H4 (cell line): ENCODE measurements around a stretch of chr17.

DNA sequence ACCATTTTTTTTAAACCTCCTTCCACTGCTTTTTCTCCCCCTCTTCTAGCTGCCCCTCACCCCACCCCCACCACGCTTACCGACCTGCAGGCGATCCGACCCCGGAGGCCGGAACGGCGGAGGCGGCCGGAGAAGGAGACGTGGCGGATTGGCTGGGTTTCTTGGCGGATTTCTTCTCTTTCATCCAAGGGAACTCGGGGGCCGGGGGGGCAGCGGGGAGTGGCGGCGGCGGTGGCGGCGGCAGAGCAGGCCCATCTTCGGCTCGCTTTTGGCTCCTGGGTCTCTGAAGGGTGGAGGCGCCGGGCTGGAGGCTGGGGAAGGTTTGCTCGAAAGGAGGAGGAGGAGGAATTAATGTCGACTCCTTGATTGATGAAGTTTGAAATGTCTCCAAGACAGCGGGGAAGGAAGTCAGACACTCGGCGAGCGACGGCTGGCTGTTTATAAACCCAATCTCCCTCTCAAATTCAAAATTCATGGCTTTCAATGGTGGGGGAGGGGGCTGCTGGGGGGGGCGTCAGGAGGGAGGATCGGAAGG, 405 bp downstream of the HOXB2 start:
- RAMPAGE, long total RNA: no peak

DNA sequence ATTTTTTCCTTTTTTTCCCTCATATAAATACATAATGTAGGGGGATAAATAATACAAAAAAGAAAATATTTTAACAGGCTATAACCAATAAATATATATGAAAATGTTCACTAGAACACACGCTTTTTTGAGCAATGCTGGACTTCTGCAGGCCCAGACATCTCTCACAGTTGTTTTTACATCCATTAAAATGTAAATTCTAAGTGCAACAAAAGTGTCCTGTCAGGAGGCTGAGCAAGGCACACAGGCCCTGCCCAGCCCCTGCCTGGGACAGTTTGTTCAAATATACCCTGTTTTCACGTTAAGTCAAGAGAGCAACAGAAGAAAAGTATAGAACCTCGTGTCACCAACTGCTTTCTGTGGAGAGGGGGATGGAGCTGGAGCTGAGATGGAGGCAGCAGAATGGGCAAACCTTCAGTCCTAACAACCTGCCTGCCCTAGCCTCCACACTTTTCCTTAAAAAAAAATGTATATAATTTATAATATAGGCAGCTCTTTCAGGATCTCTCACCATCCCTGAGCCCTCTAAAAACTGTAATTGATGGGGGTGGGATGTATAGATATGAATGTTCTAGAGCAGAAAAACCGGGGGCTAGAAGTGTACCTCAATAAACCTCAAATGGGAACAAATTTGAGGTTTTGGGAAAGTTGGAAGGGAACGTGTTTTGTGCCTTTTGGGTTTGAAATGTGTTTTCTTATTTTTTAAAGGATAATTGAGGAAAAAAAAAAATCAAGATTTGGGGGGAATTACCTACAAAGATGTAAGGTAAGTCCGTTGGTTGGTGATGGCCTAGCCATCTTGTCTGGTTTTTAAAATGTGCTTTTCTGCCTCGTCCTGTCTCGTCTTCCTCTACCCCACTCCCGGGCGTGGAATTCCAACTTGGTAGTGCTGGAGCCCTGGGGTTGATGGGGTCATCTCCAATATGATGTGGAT, 4.5 kb upstream of the HOXB2 start:
- RAMPAGE, long total RNA: no peak

DNA sequence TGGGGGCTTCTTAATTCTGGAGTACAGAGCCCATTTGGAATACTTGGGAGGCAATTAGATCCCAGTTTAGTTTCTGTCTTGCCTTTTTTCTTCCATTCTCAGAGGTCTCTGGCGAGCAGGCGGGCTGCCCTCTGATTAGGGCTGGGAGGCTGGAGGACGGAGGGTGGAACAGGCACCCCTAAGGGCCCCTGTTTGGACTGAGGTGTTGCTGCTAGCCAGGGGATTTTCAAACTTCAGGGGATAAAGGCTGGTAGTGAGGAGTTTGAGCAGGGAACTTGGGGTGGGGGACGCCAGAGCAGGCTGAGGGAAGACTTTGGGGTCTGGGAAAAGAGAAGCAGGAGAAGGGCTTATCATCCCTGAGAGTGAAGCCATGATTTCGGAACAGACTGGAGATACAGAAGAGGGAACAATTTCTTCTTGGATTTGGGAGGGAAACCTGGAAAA, 13.6 kb upstream of the HOXB2 start:
- RAMPAGE, long total RNA: no peak

DNA sequence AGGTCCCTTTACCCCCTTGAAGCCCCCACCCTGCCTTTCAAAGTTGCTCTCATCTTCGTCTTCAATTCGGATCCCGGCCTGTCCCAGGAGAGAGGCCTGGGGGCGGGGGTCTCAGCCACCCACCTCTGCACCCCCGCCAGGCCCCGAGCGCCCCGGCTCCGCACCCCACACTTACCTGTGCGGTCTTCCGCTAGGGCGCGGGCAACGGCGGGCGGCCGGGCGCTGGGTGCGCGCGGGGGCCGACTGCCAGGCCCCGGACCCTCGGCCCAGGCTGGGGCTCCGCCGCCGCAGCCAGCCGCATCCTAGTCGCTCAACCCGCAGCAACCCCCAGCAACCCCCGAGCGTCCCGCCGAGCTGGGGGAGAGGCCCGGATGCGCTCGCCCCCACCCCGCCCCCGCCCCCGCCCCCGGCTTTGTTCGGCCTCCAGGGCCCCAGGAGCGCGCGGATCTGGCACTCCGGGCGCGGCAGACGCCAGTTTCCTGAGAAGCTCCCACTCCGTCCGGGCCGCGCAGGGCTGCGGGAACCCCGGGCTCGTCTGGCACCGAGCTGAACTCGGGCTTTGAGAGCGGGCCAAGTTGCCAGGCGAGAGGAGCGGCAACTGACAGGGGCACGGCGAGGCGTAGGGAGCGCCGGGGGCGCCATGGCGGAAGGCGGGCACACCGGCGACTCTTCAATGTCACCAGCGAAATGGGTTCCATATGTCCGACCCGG, 14.0 kb downstream of the HOXB4 start:
- RAMPAGE, long total RNA: no peak

DNA sequence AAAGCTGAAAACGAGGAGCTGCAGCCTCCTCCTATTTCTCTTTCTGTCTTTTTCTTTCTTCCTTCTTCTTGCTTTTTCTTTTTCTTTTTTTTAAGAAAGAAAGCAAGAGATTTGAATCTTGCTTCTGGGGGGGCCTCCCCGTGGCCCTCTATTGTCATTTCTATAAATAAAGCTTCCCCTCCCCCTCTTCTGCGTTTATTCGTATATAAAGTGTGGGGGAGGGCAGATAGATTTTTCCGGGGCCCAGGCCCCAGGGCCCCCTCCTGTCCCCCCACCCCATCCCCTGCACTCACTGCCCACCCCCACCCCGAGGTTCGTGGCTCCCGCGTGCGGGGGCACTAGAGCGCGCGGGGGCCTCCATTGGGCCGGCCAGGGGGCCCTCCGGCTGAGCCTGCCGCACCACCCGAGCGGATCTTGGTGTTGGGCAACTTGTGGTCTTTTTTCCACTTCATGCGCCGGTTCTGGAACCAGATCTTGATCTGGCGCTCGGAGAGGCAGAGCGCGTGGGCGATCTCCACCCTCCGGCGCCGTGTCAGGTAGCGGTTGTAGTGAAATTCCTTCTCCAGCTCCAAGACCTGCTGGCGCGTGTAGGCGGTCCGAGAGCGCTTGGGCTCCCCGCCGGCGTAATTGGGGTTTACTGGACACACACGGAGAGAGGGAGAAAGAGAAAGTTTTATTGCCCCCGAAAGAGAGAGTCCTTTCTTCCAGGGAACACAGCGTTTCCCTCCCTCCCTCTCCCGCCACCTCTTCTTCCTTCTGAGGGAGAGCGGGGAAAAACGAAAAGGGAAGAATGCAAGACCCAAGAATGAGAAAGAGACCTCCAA, 1.6 kb downstream of the HOXB4 start:
- RAMPAGE, long total RNA: no peak

GRCh38 chr17:48586765-48587164, 3.3 kb downstream of the HOXB3 start:
- RAMPAGE, long total RNA: no peak

DNA sequence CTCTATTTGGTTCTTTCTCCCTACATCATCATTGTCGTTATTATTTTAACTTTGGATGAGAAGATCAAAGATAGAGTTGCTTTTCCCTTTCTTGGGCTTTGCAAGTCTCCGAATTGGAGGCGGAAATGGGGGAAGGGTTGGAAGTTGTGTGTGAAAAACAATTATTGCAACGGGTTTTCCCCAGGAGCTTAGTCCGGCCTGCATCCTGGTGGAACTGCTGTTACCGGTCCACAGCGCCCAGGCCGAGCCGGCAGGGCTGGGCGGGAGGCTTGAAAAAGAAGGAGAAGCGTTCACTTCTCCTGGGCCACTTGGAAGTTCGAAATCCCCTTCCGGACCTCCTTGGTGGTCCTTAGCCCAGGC, 639 bp upstream of the HOXB5 start:
- RAMPAGE, long total RNA: no peak

GRCh38 chr17:48597586-48598632, 4.3 kb upstream of the HOXB5 start:
- RAMPAGE, long total RNA: no peak

DNA sequence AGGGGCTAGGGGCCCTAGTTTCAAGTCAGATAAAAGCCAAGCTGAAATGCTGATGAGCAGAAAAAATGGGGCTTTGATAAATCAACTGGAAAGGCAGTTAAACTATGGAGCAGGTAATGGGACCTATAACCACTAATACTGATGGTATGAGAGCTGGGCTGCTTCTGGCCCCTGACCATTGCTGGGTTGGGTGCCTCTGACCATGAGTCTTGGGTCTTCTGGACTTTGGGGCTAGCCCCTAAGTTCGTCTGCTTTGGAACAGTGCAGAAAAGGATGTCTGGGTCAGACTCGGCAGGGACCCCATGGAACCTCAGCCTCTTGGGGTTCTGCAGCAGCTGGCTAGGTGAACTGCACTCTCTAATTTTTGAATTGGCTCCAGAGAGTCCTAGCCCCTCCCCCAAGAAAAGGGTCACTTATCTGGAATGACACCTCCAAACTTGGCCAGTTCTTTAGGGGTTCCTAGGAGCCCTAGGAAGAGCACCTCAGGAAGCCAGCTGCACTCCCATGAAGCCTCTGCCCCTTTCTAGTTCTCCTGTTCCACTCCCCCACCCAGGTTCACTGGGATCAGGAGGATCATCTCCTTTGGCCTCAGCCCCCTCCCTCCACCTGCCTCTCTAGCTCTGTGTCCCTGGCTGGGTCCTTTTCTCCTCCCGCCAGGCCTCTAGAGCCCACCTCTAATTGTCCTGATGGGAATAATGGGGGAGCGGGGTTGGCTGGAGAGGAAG, 1.4 kb downstream of the HOXB7 start:
- RAMPAGE, long total RNA: no peak

GRCh38 chr17:48611258-48611636, 430 bp upstream of the HOXB7 start:
- RAMPAGE, long total RNA: no peak

- RAMPAGE, long total RNA: no peak
These were observed 582 bp upstream of the HOXB8 start for GRCh38 chr17:48615653-48616095.

DNA sequence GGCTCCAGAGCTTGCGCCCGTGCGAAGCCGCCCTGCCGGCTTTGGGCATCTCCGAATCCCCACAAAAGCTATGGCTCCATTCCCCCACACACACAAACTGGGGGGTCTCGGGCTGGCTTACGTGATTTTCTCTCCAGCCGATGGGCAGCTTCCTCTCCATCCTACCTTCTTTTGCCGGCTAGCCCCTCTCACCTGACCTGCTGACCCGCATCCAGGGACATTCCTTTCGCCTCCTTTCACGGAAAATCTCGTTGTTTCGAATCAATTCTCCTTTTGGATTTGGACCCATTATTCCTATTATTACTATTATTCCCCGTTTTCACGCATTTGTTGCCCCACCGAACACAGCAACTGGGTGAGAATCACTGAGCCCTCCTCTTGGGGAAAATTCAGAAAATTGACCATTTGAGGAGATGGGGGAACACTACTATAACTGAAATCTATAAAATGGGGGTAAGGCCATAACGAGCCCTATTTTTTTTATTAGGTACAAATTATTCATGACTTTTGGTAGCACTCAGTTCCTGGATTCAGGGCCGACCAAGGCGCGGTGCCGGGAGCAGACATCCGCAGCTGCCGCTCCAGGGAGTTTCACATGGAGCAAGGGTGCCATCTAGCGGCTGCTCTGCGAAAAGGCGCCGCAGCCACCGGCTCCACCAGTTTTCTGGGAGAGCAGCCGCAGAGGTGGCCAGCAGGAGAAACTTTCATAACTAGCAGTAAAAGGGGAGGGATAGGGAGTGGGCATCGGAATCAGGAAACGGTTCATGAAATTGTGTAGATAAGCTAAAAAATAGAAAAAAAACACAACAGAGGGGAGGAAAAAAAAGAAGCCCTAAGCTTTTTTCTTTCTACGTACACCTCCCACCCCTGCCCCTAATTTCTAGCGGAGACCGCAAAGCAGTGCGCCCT, 3.3 kb upstream of the HOXB8 start:
- RAMPAGE, long total RNA: no peak

DNA sequence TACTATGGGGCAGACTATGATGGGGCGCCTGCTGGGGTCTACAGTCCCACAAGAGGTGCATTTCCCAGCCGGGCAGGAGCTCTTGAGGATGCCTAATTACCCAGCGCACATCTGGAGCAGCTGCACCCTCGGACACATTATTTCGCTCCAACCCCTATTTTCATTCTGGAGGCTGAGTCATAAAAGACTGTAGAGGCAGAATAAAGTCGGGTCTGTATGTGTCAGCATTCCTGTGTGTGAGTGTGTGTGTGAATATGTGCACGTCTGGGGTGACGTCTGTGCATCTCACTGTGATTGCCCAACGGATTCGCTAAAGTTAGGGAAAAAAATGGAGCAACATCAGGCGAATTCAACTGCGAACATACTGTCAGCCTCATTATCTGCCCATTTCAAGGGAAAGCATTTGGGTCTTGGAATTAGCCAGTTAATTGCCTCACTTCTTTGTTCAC, 11.7 kb upstream of the HOXB9 start:
- RAMPAGE, long total RNA: no peak

DNA sequence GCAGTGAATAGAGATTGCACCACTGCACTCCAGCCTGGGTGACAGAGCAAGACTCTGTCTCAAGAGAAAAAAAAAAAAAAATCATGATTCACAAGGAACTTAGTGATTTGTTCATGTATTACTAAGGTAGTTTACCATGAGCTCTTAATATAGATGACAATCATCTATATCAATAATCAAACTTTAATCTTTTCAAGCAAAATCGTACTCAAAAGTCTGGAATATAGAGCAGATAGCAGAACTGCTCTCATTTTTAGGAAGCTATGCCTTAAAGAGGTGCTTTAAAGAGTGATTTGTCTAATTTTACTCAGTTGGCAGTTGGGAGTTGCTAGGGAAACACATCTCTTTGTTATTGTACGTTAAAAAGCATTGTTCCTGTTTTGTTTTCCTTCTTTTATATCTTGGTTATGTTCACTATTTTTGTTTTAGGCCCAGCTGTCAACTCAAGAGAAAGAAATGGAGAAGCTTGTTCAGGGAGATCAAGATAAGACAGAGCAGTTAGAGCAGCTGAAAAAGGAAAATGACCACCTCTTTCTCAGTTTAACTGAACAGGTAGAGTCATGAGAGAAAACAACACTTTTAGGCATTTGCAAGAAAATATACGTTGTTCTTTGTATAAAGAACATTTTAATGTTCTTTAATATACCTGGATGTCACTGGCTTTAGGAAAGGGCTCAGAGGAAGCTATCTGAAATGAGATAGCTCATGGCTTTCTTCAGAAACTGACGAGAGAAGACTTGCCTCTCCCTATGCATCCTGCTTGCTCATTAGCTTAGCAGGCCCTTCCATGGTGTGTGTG, 21.4 kb downstream of the CALCOCO2 start:
- RAMPAGE, long total RNA: no peak

DNA sequence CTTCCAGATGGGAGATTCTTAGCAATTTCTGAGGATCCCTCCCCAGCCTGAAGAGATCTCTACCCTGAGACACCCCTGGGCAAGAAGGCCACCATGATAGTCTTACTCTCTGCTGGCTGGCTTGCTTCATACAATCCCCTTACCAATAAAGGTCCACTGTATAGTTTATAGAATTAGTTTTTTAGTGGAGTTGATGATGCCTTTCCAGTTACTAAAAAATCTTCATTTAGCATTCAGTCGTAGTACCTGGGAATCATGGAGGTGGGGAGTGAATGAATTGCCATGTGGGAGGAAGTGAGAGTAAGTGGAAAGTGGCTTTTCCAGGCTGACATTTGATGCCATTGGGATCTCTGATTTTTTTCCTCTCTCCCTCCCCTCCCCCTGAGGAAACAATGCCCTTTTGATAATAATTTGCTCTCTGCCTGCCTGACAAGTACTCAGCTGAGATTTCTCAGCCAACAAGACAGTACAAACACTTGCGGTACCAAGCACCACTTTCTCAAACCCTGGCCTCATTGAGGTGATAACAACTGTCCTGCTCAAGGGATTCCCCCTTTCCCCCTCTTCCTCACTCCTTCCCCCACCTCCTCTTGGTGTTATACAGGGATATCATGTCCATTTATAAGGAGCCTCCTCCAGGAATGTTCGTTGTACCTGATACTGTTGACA, 2.1 kb downstream of the UBE2Z start:
- RAMPAGE, long total RNA: no peak

DNA sequence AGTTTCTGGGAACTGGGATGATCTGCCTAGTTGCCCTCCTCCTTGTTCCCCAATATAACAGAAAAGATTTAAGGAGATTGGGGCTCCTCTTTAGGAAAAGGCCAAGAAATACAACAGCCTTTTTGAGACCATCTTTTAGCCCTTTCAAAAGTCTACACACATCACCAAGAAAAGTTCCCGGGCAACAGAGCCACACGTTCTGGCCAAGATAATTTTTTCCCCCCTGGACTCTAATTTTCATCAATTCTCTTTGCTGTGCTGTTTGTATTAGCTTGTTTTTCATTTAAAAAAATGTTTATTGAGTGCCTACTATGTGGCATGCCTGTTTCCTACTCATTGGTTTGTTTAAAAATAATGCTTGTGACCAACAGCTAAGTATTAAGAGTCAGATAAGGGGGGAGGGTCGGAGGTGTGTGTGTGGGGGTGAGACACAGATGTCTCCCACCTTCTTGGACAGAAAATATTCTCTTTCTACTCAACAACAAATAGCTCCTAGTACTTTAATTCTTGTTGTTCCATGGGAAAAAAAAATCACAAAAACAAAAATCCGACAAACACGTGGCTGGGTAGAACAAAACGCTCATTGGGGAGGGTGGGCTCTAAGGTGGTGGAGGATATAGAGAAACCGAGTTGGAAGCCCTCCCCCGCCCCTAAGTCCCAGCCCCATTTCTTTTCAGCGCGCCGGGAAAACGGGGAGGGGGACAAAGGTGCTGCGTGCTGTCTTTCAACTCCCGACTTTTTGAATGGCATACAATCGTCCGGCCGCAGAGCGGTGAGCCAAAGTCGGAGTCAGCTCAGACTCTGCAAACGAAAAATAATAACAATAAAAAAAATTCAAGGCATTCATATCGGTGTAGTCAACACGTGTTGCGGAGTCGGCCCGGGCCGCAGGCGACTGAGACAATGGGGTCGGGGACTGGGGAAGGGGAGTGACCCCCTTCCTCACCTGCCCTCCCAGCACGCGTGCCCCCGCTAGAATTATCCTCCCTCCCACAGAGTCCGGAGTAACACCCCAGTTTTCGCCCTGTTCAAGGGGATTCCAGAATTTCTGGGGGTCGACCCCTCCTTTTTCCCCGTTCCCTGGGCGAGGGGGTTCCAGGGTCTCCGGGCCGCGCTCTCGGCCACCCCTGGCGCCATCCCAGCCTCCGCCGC, 2.0 kb upstream of the IGF2BP1 start:
- RAMPAGE, long total RNA: no peak

DNA sequence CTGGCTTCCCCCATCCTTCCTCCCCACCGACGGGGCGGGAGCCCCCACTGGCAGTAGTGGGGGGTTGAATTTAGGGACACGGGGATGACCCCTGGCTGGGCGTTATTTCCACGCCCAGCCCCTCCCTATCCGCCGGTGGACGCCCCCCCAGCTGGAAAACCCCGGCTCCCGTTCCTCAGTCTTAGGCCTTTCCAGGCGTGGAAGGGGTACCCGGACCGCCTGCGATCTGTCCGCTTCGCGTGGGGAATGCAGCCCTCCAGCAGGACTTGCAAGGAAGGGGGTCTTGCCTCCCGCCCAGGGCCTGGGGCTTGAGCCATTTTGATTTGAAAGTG, 939 bp downstream of the IGF2BP1 start:
- RAMPAGE, long total RNA: no peak

DNA sequence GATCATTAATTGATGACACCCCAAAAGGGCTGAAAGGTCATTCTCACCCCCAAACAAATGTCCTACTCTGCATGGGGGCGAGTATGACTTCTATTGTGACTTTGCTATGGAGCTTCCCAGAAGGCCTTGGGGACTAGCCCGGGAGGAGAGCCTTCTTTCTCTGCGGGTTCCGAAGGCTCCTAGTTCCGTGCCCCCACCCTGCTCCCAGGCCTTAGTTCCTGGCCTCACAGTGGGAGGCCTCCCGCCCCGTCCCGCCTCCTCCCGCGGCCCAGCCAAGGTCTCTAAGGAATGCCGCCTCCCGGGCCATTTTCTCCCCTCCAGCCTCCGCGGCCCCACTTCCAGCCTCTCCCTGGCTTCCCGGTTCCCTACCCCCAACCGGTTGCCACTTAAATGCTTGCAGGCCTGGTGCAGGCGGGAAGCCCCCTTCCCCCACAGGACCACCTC, 16.0 kb downstream of the IGF2BP1 start:
- RAMPAGE, long total RNA: no peak

GRCh38 chr17:49192996-49193217, 17.5 kb downstream of the GNGT2 start:
- RAMPAGE, long total RNA: no peak

- RAMPAGE, long total RNA: no peak
These were observed 23.3 kb downstream of the ZNF652 start for GRCh38 chr17:49338697-49339245.